ENCODE data around the genes DHRS9, PPIG and CYBRD1.

- RRBS: no CpG with 5 or more reads among the region's 3 CpGs
Observed at GRCh38 chr2:169011965-169012595, 19.0 kb downstream of the ABCB11 start.

- RRBS: no CpG with 5 or more reads among the region's 5 CpGs
Observed at GRCh38 chr2:169013181-169013593, 17.9 kb downstream of the ABCB11 start.

DNA sequence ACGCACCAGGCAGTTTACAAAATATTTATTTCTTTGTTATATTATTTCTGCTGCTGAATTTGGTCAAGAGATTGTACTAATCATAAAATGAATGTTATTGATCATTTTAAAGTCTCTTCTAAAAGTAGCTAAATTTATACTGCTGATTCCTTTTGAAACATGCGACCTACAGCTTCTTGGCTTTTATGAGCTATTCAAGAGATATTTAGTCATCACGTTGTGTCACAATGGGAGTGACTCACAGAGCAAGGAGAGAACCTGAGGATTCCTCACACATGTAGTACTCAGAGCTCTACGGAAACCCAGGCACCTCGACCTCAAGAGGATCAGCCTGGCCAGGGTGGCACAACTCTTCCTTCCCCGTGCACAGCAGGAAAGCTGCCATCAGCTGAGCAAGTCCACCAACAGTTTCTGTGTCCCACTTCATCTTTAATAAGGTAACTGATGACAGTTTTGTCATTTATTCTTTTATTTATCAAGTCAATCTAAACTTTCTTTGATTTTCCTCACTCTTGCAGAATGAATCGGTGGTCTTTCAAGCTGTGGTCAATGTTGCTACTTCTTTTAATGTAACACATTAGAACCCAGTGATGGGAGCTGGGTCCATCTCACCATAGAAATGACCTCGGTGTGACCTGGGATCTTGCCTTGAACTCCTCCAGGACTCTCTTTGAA lies at the start of gene DHRS9:
TSS of gene DHRS9 (plus strand) at position 283 of the 675 bp plus-strand sequence.
- RRBS: no CpG with 5 or more reads among the region's 8 CpGs

DNA sequence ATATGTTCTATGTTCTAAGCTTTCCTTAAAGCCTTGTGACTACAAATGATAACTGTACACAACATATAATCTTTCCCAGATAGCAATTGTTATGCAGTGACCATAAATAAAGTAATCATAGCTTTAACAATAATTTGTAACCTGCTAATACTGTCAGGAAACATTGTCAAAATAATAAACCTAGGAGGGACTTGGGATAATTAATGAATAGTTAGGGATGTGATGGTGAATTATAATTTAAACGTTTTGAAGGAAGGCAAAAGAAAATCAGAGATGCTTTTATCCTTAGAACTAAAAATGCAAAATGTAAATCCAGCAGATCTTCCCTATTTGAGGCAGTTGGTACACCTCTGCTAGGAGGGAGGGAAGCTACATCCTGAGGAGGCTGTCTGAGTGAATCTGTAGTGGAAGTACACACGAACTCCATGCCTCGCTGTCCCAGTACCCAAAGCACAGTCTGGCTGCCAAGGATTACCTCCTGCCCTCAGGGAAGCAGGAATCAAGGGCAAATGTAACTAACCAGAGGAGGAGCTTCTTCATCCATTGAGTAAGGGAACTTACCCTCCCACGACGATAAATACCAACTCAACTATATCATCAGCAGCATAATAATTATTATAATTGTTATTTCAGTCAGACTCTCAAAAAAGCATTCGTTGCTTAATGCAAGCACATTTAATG lies 1.9 kb downstream of the DHRS9 start:
- RRBS: no CpG with 5 or more reads among the region's 6 CpGs

DNA sequence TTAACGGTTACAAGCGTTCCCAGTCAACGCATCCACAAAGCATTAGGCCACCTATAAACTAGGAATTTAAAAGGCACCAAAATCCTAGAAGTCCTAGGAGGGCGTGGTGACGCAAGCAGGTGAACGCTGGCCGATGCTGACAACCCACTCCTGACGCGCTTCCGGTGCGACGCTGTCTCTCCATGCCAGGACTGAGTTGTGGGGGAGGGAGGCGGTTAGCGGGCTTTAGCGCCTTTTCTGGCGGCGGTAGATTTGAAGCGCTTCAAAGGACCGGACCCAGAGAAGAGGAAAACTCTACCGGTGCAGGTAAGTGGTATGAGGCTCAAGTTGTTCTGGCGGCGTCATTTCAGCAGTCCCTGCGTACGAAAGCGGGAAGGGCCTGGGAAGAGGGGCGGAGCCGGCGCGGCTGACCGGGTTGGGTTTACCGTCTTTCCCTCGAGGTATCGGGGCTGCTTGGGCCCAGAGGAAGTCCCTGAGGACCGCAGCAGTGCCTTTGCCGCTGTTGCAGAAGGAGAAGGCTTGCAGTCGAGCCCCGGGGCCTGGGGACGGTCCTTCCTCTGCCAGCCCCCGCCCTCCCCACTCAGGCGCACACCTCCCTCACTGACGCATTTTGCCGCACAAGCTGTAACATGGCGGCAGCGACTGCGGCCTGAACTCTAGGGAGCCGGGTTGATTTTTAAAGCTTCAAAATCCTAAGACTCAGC lies at the start of gene PPIG:
TSS of gene PPIG (plus strand) at position 167 of the 704 bp plus-strand sequence.
- RRBS: 4% methylated on average over 11 of the region's 46 CpGs

- RRBS: no CpG with 5 or more reads among the region's 1 CpG
Observed at GRCh38 chr2:169649161-169649556, 45.0 kb downstream of the CFAP210 start.

DNA sequence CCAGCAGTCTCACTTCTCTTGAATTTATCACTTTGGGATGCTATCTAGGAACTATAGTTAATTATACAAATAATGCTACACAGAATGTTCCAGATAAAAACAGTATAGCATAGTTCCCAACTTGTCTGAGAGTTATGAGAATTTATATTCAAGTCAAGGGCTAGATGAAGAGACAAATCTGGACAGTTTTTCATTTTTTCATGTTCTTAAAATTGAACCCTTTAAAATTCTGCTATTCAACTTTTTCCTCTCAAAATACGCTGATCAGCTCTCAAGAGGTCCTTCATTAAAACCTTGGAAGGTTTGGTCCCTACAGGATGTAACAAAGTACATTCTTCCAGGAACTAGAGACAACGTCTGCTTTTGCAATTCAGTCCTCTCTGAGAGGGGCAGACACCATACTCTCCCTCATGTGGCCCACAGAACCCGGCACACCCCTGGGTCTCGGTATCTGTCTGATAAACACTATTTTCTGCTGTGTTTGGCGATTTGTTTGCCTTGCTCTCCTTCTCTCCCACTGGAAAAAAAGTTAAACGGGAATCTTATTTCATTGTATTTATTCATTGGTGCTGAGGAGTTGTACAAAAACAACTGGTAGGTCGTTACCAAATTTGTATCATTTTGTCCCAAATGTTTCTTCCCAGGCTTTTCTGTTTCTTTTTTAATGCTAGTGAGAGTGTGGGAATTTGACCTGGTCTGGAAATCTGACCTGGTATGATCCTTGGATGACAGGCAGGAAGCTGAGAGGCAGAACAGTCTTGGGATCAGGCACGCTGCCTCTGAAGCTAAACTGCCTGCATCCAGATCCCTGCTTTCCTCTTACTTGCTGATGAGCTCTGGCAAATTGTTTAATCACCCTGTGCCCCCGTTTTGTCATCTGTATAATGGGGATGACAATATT lies 2.9 kb downstream of the KLHL23 start:
- RRBS: no CpG with 5 or more reads among the region's 9 CpGs

- RRBS: no CpG with 5 or more reads among the region's 11 CpGs
Observed at GRCh38 chr2:169761360-169762069, 27.9 kb downstream of the KLHL23 start.

- RRBS: no CpG with 5 or more reads among the region's 6 CpGs
Observed at GRCh38 chr2:170085683-170086449, 92.1 kb upstream of the MYO3B start.

GRCh38 chr2:170872851-170873712 lies 56.0 kb upstream of the GORASP2 start:
- RRBS: no CpG with 5 or more reads among the region's 17 CpGs

DNA sequence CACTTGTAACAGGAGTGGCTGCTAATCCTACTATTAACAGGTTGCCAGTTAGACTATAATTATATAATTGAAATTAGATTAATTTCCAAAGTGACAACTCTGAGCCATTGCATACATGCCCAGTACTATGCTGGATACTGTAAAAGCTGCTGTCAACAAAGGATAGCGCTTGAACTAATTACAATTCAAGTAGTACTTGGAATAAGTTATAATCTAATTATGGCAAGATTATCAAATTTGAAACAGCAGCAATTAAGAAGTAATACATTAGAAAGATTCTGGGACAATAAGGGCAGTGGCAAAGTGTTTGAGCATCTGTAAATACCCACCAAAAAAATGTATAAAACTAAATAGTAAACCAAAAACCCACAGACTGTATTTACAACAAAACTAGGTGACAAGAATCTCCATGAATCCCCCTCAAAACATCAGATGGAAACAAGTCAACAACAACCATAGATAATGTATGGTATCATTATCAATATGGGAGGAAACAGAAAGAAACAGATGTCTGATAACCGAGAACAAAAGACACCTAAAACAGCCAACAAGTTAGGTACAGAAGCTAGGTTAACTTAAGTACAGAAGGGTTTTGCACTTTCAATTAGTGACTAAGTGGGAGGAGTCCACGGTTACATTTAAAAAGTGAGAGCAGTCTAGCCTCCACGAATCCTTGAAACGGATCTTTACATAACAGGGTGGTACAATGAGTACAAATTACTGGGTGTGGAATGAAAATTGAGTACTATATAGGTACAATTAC lies 76.9 kb downstream of the TLK1 start:
- RRBS: no CpG with 5 or more reads among the region's 5 CpGs

DNA sequence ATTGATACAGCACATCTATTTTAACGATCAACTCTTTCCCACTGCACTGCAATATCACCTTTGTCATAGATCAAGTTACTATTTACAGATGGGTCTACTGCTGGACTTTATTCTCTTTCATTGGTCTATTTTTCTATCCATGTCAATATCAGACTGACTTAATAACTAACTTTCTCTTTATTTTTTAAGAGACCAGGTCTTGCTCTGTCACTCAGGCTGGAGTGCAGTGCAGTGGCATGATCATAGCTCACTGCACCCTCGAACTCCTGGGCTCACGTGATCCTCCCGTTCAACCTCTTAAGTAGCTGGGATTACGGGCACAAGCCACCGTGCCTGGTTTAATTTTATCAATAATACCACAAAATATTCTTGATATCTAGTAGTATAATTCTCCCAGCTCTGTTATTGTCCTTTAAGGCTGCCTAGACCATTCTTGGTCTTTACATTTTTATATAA lies 71.2 kb downstream of the TLK1 start:
- RRBS: no CpG with 5 or more reads among the region's 6 CpGs

DNA sequence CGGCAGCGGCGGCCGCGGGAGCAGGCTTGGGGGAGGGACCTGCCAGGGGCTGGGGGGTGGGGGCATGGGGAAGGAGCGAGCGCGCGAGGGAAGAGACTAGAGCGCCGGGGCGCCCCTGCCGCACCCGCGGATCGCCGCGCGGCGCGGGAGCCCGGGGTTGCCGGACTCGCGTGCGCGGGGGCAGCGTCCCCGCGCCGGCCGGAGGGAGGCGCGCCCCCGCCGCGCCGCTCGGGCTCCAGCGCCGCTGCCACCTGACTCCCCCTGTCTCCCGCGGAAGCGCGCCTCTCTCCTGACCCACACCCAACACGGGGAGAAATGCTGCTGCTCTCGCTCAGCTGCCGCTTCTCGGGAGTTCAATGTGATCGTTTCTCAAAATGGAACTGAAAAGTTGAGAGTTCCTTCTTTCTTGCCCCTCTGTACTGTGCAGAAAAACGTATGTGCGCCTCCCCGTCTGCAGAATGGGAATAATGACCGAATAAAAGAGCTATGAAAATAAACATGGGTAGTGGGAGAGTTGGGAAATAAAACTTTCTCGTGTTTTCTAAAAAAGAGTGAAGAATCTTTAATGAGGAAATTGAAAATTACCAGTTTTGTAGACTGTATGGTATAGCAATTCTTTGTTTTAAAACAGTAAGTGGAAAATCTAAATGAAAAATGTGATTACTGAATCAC lies 429 bp upstream of the TLK1 start:
- RRBS: under 1% methylated on average over 12 of the region's 55 CpGs

- RRBS: no CpG with 5 or more reads among the region's 3 CpGs
Observed at GRCh38 chr2:171326082-171326571, 107.7 kb downstream of the METTL8 start.

DNA sequence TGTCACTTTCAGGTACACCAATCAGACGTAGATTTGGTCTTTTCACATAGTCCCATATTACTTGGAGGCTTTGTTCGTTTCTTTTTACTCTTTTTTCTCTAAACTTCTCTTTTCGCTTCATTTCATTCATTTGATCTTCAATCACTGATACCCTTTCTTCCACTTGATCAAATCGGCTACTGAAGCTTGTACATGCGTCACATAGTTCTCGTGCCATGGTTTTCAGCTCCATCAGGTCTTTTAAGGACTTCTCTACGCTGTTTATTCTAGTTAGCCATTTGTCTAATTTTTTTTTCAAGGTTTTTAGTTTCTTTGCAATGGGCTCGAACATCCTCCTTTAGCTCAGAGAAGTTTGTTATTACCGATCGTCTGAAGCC lies 79.2 kb downstream of the METTL8 start:
- RRBS: no CpG with 5 or more reads among the region's 10 CpGs

DNA sequence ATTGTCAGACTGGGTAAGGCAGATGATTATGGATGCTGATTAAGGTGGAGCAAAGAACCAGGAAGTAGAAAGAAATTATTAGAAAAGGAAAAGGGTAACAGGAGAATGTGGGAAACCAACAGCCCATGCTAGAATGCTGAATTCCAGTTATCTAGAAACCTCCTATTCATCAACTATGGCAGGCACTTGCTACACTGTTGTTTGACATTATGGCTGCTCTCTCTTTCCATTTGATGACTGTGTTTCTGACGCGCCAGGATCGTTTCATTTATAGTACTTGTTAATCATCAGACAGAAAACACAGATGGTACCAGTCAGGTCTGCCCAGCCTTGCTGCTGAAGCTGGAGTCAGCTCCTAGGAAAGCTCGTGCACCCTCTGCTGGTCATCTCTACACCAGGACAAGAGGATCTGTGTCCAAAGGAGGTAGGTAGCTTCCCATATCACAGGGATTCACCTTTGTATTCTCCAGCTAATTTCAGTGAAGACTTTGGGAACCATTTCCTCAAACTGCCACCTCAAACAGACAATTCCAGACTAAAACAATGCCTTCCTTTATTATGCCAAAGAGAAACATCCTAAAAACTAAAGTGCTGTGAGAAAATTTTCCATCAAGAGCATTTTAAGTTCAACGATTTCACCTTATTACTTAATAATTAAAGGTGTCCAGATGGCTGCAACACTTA lies 17.8 kb downstream of the METTL8 start:
- RRBS: no CpG with 5 or more reads among the region's 5 CpGs

GRCh38 chr2:171521835-171522798 lies at the start of gene CYBRD1:
TSS of gene CYBRD1 (plus strand) at chr2:171522474.
- RRBS: 2% methylated on average over 7 of the region's 47 CpGs

- RRBS: 2% methylated on average over 26 of the region's 52 CpGs
Observed at GRCh38 chr2:171522799-171523277, 564 bp downstream of the CYBRD1 start.

- RRBS: no CpG with 5 or more reads among the region's 8 CpGs
Observed at GRCh38 chr2:171553622-171554339, 31.5 kb downstream of the CYBRD1 start.

All from epithelial cell of prostate (primary cell).